Left colon (tissue), 1 donor: ENCODE results near the gene KIF11.

DNA sequence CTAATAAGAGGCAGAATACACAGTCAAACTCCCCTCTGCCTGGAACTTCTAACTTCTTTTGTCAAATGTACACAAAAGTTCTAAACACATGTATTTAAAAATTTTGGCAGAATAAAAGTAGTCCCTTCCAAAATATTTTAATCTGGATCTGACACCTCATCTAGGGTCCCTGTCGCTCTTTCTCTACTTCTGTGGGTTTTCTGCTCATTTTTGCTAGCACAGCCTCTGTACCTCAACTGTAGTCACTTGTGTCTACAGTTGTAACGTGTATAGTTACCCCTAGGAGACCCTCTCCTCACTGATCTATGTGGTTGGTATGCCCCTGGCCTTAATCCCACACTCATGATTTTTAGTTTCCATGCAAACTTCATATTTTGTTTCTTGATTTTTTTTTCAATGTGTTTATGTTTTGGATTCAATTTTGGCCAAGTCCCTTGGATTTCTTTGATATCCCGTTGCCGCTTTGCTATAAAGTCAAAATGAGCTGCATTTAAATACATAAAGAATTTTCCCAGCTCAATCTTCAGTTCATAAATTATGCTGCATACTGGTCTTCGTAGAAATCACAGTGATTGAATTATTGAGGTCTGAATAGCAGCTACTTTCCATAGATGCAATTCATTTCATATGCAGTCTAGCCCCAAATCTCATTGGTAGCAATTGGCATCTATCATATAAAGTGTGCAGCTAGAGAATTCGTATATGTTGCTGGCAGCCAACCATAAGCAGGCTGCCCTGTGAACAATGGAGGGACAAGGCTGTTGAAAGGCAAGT lies 4.0 kb downstream of the ANKRD1 start:
- PRO-cap: no peak

DNA sequence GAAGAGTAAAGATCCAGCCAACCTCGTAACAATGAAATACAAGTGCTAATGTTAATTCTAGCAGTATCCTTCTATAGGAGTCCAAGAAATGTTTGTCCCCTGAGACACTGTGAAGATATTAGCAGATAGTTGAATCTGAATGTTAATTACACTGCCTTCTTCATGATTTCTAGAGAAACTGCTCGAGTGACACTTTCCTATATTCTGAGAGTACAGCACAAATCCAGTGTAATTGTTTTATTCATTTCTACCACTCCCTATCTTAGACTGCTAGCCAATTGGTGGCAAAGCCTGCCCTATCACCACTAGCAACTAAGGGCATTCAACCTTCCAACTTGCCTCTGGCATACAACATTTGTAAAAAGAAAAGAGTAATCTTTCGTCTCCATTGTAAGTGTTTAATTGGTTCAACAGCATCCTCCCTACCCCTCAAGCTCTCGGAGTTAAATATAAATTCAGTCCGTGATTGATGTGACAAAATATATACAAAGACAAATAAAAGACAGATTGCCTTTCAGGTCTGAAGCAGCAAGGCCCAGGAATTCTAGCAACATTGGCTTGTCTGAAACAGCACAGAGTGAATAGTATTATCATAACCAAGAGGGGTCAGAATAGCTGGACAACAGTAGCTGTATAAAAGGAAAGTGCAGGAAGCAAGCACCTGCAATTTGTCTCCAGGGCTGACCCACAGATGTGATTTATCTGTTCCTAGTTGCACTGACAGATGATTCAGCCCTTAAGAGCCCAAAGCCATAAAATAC lies 47.5 kb upstream of the ANKRD1 start:
- PRO-cap: no peak

- PRO-cap: no peak
These were observed 63.1 kb upstream of the ANKRD1 start for GRCh38 chr10:90983824-90984470.

DNA sequence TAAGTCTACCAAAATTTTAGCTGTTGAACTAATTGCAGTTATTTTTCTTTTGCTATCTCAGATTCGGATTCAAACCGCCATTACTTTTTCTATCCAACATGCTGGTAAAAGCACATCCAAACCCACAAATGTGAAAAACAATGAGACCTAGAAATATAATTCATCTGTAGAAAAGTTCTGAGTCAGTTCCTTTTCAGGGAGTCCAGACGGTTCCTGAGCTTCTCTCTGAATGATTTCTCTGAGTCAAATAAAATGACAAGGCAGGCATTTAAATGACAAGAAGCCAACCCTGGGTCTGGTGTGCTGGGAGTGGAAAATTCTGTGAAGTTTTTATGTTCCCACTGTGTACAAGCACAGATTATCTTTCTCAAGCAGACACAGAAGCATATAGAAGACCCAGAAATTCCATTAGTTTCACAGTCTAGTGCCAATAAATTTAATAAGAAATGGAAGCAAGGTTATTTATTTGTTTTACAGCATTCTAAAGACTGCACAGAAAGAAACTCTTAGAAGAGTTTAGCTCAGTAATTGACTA lies 96.3 kb upstream of the ANKRD1 start:
- PRO-cap: no peak

GRCh38 chr10:91164382-91164988 lies 56.0 kb upstream of the PCGF5 start:
- PRO-cap: no peak

DNA sequence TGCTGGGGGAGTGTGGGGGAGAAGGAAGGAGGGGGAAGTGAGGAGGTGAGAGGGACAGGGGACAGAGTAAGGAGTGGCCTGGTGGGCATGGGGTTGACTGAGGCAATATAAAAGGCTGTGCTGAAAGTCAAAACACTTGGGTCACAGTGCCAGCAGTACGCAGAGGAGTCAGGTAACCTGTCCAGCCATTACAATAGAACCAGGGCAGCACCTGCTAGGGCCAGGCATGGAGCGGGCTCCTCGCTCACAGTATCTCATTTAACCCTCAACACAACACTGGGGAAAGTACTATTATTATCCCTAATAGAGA lies 43.2 kb downstream of the PPP1R3C start:
- PRO-cap: no peak

- PRO-cap: no peak
These were observed 41.4 kb downstream of the PPP1R3C start for GRCh38 chr10:91591458-91591877.

GRCh38 chr10:91712023-91712658 lies 79.3 kb upstream of the PPP1R3C start:
- PRO-cap: no peak

GRCh38 chr10:91742116-91742585 lies 56.1 kb upstream of the TNKS2 start:
- PRO-cap: no peak

DNA sequence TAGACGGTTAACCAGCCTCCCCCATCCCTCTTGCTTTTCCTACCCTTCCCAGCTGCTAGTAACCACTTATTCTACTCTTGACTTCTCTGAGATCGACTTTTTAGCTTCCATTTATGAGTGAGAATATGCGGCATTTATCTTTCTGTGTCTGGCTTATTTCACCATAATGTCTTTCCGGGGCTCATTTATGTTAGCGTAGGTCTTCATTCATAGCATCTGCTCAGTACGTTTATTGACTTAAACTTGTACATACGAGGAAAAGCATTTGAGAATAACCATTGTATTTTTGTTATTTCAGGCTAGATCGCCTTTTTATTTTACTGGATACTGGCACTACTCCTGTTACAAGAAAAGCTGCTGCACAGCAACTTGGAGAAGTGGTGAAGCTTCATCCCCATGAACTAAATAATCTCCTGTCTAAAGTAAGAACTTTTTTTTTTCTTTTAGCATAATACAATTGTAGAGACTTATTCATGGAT lies 11.8 kb downstream of the BTAF1 start:
- PRO-cap: no peak

DNA sequence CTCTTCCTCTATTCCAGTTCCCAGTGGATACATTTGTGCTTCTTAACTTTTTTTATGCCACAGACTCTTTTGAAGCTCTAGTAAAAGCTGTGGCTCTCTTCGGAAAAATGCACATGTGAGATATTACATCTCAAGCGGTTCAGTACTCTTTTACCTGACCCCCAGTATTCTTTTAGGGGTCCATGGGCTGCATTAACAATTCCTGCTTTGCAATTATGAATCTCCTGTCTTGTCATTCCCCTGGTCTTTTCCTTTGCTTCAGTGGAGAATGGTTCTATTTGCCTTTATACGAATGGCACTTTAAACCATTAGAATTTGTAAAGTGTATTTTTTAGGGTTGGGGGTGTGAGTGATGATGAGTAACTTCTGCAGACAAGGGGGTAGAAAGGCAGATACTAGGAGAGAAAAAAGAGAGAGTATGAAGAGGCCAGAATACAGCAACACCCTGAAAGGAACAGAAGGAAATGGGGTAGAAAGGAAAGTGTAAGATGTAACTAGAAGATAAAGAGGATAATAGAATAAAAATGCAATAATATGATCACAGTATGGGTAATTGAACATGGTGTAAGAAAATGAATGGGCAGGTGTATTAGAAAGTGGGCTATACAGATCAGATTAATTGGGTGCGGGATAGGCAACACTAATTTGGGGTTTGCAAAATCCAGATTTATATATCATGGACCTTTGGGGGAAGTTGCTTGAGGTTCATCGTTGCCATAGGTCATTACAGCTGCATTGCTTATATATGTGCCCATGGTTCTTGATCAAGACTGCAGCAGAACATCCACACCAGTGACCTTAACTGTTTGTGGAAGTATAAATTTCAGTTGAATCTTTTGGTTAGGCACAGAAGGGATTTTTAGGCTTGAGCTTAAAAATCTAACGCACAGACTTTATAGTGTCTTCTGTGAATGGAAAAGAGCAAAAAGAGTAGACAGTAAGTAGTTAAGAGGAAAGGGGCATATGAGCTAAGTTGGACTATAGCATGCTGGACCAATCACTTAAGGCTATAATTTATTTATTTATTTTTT lies 29.1 kb downstream of the BTAF1 start:
- PRO-cap: no peak

DNA sequence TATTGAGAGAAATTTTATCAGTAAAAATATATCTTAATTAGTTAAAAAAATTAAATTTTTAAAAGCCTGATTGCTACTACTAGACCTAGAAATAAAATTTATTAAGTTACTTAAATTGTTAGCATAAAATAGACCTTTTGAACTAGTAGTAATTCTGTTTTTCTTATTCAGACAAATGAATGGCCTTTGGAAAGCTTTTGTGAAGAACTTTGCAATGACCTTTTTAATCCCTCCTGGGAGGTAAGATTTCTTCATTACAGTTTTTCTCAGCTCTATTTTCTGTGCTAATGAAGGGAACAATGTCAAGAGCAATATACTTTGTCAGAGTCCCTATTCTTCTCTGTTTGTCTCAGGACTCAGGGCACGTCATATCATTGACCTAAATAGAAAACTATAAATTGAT lies 33.5 kb downstream of the BTAF1 start:
- PRO-cap: no peak

- PRO-cap: no peak
These were observed 179.2 kb downstream of the BTAF1 start for GRCh38 chr10:92102577-92103399.

DNA sequence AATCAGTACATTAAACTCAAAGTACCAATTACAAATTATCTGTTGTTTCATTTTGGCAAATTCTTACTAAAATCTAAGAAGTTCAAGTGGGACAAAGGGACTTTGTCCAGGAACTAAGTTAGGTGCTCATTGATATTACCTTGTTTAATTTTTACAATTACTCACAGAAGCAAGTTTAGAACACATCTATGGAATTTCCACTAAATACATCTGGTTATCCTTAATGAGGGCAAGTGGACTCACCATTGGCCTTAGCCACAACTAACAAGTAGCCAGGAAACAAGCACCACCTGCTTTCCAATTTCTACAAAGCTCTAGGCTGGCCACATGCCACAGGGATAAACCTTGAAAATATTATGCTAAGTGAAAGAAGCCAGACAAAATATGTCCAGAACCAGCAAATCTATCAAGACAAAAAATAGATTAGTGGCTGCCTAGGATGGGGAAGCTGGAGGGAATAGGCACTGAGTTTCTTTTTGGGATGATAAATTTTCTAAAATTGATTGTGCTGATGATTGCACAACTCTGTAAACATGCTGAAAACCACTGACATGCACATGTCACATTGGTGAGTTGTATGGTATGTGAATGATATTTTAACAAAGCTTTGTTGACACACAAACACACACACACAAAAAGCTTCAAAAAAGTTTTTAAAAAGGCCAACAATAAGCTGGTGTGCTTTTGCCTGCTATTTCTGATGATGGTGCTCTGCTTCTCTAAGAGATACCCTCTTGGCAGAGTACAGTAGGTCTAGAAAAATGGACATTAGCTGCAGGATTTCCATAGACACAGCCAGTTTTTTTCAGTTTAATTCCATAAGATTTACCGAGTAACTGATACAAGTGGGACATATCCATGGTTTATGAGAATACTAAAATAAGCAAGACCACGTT lies 179.4 kb downstream of the CPEB3 start:
- PRO-cap: no peak

DNA sequence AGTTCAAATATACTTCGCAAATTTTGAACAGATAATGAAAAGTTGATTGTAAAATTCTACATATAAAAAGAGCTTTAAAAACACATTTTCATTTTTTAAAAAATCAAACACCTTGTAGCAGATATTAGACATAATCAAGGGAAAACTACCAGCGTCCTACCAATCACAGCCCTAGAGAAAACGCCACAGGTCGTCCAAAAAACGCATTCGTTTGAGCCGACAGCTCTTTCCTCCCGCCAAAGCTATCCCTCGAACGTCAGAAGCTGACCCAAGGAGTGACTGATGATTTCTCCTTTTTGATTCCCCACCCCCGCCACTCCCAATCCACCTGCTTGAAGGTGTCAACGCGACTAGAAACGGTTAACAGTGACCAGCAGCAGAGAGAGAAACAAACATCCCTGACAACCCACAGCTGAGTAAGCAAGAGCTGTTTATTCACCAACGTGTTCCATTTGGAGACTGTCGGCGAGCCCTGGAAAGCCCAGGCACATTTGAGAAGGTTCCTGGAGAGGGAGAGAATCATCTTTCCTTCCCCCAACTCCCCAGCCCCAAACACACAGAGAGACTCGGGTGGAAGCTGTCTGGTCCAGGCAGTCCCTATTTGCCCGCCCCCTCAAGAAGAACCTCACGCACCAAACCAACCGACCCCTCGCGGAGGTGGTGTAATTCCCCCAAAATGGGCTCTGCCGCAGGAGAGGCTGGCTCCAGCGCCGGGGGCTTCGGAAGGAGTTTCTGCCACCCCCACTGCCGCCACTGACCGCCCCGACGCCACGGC lies 652 bp downstream of the CPEB3 start:
- PRO-cap: bidirectional peak, plus-strand start at position 451 of the sequence, minus-strand start at position 258 of the sequence

DNA sequence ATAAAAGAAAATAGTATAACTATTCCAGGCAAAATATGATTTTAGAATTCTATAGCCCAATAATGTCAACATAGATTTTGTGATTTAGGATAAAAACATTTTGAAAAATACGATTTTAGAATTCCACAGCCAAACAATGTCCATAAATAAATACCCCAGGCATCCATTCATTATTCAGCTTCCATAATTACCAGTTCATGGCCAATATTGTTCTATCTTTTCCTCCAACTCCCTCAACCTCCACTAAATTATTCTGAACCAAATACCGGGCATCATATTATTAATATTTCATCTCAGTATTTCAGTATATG lies 6.6 kb upstream of the IDE start:
- PRO-cap: no peak

DNA sequence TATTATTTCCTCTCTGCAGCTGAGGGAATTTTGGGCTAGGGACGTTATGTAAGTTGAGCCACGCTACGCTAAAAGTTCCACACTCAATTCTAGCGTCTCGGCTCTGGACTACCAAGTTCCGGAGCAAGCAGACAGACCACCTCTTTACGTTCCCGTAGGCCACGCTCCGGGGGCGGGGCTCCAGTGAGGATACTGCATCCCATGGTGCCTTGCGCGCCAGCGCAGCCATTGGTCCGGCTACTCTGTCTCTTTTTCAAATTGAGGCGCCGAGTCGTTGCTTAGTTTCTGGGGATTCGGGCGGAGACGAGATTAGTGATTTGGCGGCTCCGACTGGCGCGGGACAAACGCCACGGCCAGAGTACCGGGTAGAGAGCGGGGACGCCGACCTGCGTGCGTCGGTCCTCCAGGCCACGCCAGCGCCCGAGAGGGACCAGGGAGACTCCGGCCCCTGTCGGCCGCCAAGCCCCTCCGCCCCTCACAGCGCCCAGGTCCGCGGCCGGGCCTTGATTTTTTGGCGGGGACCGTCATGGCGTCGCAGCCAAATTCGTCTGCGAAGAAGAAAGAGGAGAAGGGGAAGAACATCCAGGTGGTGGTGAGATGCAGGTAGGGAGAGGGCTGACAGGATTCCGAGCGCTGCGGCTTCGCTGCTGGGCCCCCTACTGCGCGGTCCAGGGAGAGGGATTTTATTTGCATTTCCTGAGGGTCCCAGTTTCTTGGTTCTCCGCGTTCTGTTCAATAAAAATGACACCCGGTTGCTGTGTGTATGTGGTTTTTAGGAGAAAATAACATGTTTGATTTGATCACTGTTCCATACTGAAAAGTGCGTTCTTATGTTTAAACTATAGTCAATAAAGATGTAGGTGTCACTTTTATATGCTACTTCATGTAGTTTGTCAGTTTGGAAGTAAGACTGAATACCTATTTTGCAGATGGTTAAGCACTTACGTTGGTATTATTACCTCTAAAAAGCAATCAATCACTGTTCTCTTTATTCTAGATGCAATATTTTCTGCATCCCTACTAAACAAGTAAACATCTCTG lies at the start of gene KIF11:
Gene KIF11 (plus strand): TSS at position 281 of the 1,041 bp plus-strand sequence.
- PRO-cap: bidirectional peak, plus-strand start at position 343 of the sequence, minus-strand start at position 110 of the sequence

GRCh38 chr10:92693045-92693904 lies 3.5 kb downstream of the HHEX start:
- PRO-cap: no peak

GRCh38 chr10:92696588-92697046 lies 6.9 kb downstream of the HHEX start:
- PRO-cap: no peak

- PRO-cap: no peak
These were observed 9.8 kb downstream of the HHEX start for GRCh38 chr10:92699204-92700346.